Fibroblast of villous mesenchyme (primary cell): ENCODE measurements around a stretch of chr21.

DNA sequence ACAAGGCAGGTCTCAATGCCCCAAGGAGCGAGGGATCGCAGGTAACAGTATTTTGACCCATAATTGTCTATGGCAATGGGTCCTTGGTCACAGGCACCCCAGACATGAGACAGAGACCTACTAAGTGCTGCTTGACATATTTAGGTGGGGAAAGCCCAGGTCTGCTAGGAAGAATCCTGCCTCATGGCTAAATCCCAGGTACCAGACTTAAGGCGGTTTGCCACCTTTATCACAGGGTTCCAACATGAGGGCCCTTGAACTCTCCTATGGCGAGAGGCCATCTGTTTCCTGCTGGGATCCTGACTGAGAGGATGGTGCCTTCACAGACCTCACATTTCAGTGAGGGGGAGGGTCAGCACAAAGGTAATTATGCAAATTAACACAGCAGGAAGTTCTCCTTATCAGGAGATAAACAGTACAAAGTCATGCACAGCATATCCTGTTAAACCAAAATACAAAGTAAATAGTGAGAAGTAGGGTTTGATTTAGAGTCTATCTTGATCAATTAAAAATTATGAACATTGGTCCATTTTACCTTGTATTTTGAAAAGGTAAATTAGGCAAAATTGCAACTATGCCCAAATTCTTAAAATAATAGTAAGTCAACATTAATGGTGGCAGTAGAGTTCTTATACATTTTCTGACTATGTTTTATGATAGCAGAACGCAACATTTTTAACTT, 33.5 kb downstream of the RSPH1 start:
- CAGE, long polyA plus RNA: no peak

- CAGE, long polyA plus RNA: no peak
Observed at GRCh38 chr21:42517964-42518877, 4.6 kb downstream of the SLC37A1 start.

GRCh38 chr21:42525343-42525753, 11.7 kb downstream of the SLC37A1 start:
- CAGE, long polyA plus RNA: no peak

DNA sequence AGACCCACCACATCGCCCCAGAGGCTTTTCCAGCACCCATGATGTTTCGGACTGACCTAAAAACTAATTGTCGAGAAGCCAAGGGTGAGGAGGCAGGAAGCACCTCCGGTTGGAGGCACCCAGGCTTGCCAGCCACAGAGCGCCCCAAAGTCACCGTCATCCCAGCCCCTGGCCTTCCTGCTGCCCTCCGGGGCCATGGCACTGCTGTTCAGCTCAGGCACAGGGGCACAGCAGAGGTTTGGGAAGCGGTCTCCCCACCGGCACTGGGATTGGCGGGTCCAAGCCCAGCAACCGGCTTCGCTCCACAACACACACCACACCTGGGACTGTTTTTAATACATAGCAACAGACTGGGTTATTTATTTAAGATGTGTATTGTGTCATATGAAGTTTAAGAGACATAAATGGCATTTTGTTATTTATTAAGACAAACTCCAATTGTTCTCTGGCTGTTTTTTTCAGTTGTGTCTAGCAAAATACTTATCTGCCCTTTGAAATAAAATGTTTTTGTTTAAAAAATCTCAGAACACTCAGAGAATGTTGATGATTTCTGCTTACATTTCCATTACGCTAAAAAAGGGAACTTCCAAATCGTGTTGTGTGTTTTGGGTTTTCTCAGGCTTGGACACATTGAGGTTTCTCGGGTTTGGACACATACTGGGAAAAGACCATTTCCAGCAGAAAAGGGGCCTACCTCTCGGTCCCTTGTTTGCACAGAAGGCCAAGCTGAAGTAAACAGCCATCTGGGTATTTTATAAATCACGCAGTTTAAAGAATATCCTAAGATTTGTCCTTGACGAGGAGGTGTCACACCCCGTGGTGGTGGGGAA, 67.5 kb downstream of the SLC37A1 start:
- CAGE, long polyA plus RNA: no peak

DNA sequence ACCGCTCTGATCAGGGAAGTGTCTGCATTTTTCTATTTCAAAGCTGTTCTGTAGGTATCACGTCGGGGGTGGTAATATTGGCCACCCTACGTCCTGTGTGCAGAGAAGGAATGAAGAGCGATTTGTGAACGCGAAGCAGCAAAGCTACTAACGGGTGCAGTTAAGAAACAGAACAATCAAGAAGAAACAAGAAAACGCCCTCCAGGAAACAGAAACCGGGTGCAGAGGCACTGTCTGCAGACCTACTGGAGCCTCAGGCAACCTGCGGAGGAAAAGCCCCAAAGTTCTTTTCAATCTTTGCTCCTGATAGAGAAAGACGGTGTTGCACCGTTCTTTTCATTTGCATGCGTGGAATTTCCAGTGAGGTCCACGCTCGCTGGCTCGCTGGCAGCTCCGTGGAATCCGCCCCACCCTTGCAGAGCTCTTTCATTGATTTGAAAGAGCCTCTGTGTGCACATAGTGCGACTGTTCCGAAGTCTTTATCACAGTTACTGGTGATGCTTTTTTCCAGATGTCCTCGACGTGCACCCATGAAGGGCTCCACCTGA, 37.0 kb upstream of the PDE9A start:
- CAGE, long polyA plus RNA: no peak

DNA sequence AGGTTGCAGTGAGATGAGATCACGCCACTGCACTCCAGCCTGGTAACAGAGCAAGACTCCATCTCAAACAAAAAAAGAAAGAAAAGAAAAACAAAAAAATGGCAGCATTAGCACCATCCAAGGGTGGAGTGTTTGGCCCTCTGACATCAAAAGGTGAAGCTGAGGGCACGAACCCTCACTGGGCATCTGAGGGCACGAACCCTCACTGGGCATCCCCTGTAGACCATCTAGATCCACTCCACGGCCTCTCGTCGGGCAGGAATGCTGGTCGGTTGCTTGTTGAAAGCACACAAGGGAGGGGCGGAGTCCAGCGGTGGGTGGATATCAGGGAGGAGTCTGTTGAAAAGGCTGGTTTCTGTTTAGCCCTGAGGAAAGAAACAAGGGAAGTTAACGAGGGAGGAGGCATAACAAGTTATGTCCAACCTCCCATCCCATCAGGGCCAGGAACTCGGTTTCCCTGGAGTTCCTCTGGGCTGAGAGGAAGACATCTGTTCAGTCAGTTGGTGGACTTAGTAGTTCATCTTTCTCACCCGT, 32.3 kb upstream of the PDE9A start:
- CAGE, long polyA plus RNA: no peak

GRCh38 chr21:42621604-42622157, 31.7 kb upstream of the PDE9A start:
- CAGE, long polyA plus RNA: no peak

- CAGE, long polyA plus RNA: no peak
Observed at GRCh38 chr21:42665930-42666965, 12.8 kb downstream of the PDE9A start.

DNA sequence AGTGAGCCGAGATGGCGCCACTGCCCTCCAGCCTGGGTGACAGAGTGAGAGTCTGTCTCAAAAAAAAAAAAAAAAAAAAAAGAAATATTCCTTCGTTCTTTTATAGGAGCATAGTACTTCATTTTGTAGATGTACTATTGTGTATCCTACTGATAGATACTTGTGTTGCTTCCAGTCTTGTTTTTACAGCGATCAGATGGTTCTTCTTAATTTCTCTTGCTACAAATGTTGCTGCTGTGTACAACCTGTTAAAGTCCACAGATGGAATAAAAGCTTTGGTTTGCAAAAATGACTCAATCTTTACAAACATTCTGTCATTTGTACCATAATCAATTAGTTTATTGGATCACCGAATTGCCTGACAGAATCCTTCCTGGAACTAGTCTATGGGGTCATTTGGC, 66.2 kb downstream of the PDE9A start:
- CAGE, long polyA plus RNA: no peak

DNA sequence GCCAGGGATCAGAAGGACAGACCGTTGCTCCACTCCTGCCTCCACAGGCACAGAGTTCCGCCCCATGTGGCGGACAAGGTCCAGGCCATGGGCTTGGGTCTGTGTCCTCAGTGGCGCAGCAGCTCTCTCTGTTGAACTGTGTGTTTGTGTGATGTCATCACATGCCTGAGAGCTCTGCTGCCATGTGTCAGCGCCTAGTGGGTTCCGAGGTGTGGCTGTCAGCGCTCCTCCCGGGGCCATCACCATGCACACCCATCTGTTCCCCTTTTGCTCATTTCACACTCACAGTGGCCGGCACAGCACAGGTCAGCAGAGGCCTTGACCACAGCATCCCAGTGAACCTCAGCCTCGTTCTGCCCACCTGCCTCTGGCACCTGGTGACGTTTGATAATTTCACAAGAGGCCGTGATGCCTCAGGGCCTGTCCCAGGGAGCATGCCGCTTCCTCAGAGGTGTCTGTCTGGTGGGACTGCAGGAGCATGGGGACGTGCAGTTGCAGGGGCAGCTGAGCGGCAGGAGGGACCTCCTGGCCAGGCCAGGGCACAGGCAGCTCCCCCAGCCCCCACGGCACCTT, 108.1 kb downstream of the PDE9A start:
- CAGE, long polyA plus RNA: no peak

DNA sequence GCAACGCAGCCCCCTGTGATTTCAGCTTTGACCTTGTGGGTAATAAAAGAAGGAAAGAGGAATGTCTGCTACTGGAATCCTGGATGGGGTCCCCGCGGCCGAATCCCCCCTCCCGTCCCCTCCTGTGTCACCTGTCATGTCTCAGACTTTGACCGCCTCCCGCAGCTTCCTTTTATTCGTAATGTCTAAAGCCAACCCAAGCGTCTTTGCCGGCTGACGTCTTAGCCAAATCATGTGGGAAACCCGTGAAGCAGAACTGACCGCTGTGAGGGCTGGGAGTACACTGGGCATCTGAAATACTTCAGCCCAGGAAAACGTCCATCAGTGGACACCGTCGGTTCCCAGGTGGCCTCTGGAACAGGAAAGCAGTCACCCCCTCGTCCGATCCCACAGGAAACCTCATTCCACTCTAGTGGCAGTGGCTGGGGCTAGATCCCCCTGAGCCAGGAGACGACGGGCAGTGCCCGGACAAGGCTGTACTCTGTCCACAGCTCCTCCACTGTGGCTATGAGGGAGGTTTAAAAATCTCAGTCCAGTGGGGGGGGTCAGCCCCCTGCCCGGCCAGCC, 101.3 kb downstream of the WDR4 start:
- CAGE, long polyA plus RNA: no peak

DNA sequence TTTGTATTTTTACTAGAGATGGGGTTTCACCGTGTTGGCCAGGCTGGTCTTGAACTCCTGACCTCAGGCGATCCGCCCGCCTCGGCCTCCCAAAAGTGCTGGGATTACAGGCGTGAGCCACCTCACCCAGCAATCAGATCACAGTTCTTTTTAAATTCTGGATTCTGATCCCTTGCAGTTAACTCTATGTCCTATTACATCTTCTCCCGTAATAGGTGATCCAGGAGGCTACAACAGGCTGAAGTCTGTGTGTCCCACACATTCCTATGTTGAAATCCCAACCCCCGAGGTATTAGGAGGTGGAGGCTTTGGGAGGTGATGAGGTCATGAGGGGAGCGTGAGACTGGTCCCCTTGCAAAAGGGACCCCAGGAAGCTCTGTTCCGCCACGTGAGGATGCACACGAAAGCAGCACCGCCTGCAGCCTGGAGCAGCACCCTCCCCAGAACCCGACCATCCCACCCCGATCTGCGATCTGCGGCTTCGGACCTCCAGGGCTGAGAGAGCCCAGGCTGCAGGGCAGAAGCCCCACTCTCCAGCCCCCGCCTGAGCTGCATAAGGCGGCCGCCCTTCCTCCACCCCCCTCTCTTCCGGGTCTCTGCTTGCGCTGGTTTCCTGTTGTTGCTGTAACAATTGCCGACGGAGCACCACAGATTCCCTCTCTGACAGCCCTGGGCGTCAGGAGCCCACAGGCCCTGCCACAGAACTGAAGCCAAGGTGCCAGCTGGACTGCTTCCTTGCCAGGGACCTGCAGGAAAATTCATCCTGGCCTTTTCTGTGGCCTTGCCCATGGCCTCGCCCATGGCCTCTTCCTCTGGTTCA, 95.7 kb downstream of the WDR4 start:
- CAGE, long polyA plus RNA: no peak

DNA sequence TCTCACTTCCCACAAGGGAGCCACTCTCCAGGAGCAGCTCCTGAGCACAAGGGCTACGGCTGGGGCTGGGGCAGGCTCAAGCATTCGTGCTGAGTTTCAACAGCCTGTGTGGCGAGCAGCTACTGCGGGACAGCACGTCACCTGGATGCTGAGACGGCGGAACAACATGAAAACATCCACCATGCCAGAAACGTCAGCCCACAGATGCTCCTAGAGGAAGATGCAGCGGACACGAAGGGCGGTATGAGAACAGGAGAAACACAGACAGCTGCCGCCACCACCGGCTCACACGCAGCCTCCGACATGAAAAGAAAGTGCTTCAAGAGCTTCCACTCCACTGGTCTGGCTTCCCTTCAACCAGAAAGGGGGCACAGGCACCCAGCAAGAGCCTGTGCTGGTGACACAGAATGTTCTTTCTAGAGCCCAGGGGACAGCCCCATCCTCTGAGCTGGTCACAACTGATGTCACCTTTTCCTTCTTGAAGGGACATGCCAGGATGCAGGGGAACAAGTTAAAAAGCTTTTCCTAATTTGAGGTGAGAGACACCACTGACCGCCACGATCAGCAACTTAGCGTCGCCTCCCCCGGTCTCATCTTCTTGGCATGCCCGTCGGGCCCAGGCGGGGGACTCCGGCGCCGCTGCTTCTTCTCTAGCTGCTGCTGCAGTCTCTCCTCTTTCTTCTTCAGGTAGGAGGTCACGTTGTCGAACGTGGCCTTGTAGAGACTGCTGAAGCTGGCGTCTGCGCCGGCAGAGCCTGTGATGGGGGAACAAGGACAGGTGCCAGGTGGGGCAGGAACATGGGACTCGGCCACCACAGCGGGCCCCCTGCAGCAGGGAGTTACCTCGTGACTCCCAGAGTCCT, 29.6 kb downstream of the WDR4 start:
- CAGE, long polyA plus RNA: no peak

GRCh38 chr21:42932997-42933531, 7.6 kb upstream of the ERVH48-1 start:
- CAGE, long polyA plus RNA: no peak

GRCh38 chr21:42973662-42974057, 702 bp upstream of the PKNOX1 start:
- CAGE, long polyA plus RNA: no peak

DNA sequence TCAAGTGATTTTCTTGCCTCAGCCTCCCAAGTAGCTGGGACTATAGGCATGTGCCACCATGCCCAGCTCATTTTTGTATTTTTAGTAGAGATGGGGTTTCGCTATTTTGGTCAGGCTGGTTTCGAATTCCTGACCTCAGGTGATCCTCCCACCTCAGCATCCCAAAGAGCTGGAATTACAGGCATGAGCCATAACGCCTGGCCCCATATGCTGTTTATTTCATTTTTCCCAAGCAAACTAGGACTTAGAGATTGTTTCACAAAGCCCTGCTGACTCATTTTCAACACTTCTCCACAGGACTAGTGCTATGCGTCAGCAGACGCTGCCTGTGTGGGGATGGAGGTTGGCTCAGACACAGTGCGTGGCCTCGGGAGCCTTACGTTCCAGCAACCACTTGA, 22.6 kb downstream of the PKNOX1 start:
- CAGE, long polyA plus RNA: no peak

GRCh38 chr21:43194872-43195625, 26.2 kb downstream of the CRYAA start:
- CAGE, long polyA plus RNA: no peak

DNA sequence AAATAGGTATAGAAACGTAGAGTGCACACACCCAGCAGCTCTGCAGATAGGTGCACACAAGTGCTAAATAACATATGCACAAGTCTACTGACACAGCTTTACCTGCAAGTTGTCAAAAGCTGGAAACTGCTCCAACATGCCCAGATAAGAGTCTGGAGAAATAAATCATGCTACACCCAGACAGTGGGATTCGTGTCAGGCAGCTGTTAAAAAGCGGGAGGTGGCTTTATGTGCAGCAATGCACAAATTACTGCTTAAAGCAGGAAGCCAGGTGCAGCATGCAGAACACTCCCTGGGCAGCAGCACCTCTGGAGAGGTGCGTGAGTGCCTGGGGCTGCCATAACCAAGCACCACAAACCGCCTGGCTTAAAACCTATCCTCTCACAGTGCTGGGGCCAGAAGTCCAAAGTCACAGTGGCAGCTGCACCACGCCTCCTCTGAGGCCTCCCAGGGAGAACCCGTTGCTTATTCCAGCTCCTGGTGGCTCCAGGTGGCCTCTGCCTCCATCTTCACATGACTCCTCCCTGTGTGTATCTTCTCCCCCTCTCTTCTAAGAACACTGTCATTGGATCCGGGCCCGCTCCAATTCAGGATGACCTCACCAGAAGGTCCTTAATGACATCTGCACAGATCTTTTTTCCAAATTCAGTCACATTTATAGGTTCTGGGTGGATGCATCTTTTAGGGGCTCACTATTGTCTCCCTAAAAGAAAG, 115.6 kb downstream of the SIK1 start:
- CAGE, long polyA plus RNA: no peak

GRCh38 chr21:43619341-43619810, 39.9 kb downstream of the HSF2BP start:
- CAGE, long polyA plus RNA: no peak

DNA sequence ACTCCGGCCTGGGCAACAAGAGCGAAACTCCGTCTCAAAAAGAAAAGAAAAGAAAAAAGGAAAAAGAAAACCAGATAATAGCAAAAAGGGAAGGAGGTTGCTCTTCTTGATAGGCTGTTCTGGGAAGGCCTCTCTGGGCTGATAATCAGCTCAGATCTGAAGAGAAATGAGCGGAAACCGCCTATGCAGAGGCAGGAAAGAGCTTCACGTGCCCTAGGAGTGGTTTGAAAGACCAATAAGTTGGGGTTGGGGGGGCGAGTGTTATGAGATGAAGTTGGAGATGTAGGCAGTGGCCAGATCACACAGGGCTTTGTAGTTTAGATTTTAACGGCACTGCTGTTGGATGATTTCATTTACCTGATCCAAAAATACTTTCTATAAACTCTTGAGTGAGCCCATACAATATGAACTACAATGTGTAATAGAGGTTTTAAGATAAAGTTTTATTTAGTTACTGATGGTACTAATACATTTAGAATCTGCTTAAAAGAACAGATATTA, 1.2 kb downstream of the RRP1B start:
- CAGE, long polyA plus RNA: no peak